LHCN-M2 (cell line): ENCODE measurements around the genes VGLL1, SPANXA1 and FMR1.

- RAMPAGE, long total RNA = no peak
Measured at GRCh38 chrX:136531886-136532301, at the start of gene VGLL1. TSS of gene VGLL1 (plus strand) at chrX:136532215.

DNA sequence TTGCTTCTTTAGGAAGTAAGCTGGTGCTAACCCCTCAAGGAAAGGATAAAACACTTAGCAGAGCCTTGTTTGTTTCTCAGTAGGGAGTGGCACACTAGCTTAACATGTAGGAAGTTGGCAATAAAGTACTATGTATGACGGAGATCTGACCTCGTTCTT, 54.2 kb downstream of the VGLL1 start:
- RAMPAGE, long total RNA = no peak

DNA sequence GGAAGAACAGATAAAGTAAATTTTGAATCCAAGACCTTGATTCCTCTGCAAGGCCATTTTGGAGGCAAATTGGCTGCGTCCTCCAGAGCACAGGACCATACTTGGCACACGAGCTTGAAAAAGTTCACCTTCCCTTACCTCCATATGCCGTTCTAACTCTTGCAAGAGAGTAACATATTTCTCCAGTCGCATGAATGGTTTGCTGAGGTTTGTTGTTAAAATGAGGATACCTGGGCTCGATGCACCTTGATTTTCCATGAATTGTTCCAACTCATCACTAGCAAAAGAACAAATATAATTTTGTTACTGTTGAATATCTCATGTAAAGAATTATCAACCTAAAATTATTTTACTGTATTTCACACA, 42.5 kb downstream of the CD40LG start:
- RAMPAGE, long total RNA = no peak

DNA sequence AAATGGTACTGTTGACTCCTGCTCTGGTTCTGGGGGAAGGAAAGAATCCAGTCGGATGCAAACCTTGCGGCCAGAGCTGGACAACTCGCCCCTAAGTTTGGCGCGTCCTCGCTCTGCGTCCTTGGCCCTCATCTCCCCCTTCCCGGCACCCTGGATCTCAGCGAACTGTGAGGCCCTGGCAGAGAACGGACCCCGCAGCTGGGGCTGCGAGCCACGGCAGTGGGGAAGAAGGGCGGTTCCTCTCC, 14.0 kb downstream of the ARHGEF6 start:
- RAMPAGE, long total RNA = no peak

DNA sequence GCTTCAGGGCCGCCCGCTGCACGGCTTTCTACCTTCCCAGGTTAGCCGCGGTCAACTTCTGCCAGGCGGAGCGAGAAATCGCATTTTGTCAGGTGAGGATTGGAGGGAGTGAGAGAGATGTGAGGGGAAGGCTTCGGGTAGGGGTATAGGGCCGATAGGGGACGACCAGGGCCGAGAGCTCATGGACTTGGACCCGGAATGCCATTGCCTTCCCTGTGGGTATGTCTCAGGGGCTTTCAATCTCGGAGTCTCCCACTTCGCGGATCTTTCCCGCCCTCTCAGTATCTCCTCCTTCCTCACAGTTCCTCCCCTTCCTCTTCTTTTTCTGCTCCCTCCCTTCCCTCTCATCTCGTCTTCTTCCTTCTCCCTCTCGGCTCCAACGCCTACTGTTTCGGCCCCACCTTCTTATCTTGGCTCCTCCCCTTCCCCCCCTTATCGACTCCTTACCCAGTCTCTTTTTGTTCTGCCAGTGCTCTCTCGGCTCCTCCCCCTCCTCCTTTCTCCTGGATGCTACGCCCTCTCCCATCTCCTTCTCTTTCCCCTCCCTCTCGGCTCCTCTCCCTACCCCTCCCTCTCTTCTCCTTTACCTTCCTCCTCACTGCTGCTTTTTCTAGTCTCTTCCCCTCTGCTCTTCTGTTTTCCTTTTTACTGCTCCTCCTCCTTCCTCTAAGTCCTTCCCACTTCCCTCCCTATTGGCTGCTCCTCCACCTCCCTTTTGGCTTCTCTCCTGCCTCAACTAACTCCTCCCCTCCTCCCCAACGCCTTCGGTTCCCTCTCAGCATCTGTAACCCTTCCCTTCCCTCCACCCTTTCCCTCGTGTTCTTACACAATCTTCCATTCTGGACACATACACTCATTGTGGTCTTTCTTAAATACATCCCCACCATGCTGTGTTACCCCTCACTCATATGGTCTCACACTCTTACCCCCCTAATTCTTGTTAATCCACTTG, 29.4 kb upstream of the RBMX start:
- RAMPAGE, long total RNA = no peak

- RAMPAGE, long total RNA = no peak
Measured at GRCh38 chrX:137428109-137429010, 137.6 kb upstream of the ZIC3 start.

GRCh38 chrX:139213169-139213819, 317.2 kb upstream of the F9 start:
- RAMPAGE, long total RNA = no peak

GRCh38 chrX:139341893-139342269, 188.7 kb upstream of the F9 start:
- RAMPAGE, long total RNA = no peak

DNA sequence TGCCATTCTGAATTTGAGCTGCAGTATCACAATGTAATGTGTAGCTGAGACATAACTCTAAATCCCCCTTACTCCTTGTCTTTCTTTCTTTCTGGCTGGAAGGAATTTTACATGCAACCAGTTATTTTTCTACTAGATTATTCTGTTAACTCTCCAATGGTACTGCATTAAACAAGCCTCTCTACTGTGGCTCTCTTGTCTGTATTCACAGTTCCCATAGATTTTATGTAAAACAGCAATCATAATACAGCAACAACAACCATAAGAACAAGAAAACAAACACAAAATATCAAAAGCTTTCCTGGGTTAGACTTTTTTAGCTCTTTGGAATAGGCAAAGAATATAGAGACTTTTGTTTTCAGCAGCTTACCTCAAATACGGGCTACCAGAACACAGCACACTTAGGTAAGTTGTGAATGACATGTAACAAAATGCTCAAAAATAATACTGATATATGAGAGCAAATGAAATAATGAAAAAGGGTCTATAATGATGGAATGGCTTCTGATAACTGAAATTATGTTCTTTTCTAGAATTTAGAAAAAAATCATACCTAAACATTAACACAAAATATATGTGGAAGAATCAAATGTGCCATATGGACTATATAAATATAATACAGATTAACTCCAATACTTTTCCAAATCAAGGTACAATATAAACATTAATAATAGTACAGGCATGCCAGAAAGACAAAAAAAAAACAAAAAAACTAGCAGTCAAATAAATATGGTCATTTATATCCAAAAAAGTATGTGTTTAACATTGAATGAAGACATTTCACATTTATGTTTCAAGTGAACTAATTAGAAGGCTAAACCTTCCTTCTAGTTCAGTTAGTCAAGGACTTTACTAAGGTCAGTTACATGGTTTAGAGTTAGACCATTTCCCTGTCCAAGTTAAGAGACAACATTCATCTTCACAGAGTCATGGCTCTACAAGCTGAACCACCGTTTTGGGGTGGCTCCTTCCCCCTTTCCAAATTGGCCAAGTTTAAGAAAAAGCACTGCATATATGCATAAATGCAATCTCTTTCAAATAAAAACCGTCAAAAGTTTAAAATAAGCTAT, 19.3 kb upstream of the MCF2 start:
- RAMPAGE, long total RNA = no peak

GRCh38 chrX:139931875-139932932, 649 bp downstream of the ATP11C start:
- RAMPAGE, long total RNA = no peak

DNA sequence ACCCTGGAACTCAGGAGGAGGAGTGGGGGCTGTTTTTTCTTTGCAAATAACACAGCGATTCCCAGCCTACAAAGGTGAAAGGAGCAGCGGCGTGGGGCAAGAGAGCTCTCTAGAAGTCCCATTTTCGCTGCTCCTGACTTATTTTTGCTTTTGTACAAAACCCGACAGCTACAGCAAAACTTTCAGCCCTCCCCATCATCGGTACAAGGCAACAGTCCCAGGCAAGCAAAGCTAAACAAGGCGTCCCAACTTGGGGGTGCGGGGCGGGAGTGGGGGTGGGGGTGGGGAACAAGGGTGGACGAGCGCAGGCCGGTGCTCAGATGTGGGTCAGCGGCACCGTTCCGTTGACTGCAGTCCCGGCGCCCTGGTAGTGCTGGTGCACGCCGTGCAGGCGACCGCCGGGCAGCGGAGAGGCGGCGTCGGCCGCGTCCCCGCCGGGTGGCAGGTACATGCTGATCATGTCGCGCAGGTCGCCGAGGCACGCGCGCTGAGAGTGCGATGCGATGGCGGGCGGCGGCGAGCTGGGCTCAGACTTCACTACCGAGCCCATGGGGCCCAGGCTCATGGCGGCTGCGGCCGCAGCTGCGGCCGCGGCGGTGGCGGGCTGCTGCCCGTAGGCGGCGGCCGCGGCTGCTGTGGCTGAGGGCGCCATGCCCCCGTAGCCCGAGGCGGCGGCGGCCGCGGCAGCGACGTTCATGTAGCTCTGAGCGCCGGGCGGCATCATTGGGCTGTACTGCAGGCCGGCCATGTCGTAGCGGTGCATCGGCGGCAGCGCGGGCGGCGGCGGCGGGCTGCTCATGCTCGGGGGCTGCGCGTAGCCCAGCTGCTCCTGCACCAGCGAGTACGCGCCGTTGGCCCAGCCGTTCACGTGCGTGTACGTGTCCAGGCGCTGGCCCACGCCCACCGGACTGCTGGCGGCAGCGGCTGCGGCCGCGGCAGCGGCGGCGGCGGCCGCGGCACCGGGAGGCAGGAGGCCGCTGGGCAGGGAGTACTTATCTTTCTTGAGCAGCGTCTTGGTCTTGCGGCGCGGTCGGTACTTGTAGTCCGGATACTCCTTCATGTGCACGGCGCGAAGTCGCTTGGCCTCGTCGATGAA, 1.1 kb downstream of the SOX3 start:
- RAMPAGE, long total RNA = no peak

DNA sequence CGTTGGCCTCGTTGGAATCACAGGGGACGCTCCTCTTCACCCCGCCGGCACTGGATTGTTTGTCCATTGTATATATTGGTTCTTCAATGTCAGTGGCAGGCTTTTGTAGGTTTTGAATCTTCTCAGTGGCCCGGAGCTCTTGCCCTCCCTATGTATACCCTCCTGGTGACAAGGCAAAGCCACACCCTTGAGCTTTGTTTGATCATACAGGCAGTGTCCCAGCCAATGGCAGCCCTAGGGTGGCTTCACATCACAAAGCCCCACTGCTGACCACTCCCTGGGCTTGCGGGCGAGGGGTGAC, at the start of gene SPANXA1:
SPANXA1 (minus strand) TSS at position 127 of the 301 bp plus-strand sequence.
- RAMPAGE, long total RNA = no peak

- RAMPAGE, long total RNA = no peak
Measured at GRCh38 chrX:146740364-146740629, 69.3 kb upstream of the CXorf51B start.

DNA sequence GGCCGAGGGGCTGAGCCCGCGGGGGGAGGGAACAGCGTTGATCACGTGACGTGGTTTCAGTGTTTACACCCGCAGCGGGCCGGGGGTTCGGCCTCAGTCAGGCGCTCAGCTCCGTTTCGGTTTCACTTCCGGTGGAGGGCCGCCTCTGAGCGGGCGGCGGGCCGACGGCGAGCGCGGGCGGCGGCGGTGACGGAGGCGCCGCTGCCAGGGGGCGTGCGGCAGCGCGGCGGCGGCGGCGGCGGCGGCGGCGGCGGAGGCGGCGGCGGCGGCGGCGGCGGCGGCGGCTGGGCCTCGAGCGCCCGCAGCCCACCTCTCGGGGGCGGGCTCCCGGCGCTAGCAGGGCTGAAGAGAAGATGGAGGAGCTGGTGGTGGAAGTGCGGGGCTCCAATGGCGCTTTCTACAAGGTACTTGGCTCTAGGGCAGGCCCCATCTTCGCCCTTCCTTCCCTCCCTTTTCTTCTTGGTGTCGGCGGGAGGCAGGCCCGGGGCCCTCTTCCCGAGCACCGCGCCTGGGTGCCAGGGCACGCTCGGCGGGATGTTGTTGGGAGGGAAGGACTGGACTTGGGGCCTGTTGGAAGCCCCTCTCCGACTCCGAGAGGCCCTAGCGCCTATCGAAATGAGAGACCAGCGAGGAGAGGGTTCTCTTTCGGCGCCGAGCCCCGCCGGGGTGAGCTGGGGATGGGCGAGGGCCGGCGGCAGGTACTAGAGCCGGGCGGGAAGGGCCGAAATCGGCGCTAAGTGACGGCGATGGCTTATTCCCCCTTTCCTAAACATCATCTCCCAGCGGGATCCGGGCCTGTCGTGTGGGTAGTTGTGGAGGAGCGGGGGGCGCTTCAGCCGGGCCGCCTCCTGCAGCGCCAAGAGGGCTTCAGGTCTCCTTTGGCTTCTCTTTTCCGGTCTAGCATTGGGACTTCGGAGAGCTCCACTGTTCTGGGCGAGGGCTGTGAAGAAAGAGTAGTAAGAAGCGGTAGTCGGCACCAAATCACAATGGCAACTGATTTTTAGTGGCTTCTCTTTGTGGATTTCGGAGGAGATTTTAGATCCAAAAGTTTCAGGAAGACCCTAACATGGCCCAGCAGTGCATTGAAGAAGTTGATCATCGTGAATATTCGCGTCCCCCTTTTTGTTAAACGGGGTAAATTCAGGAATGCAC, at the start of gene FMR1:
FMR1 (plus strand) TSS at position 93 of the 1,152 bp plus-strand sequence.
- RAMPAGE, long total RNA = no peak

DNA sequence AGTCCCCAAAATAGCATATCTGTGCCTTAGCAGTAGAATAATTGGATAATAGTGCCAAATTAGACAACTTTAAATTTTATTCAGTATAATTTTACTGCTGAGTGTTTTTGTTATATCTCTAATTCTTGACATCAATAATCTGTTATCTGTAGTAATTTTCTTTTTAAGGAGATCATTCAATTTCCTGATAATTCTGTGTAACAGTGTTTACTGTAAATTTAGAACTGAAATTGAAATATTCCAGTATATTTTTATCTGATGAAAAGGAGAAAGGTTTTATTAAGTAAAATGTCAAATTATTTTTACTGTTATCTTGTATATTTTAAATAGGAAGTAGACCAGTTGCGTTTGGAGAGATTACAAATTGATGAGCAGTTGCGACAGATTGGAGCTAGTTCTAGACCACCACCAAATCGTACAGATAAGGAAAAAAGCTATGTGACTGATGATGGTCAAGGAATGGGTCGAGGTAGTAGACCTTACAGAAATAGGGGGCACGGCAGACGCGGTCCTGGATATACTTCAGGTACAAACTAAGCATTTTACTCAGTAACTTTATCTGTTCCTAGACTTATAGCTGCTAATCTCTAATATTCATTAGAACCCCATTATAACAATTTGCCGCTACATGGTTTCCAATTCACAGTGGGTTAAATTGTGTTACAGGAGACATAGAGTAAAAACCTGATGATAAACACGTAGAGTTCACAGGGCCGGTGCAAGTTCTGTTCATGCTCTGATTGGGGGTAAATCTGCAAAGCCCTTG, 31.3 kb downstream of the FMR1 start:
- RAMPAGE, long total RNA = no peak

DNA sequence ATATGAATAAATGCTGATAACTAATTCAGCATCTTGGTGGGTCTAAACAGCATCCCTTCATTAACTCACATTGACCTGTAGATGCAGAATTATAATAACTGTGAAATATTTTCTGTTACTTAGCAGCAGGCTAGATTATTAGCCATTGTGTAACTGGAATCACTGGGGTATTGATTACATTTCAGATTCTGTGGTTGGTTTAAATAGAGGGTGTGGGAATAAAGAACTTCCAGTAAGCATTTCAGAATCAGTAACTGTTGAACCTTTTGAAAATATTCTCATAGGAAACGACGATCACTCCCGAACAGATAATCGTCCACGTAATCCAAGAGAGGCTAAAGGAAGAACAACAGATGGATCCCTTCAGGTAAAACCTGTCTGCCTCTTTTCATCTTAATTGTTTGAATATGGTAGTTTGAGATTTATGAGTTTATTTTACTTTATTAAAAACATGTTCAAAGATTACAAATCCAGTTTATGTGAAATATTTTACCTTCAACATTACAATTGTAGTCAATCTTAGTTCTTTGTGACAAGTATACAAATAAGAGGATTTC, 33.6 kb downstream of the FMR1 start:
- RAMPAGE, long total RNA = no peak

DNA sequence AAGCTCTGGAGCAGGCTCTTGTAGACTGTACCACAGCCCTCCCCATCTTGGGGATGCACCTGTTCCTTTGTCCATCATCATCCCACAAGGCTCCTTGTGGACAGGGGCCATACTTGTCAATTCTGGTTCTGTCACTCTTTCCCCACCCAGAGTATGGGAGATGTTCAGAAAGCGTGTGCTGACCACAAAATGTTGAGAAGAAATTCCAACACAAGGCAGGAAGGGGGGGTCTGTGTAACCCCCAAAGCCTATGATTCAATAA, 18.6 kb downstream of the IDS start:
- RAMPAGE, long total RNA = no peak

DNA sequence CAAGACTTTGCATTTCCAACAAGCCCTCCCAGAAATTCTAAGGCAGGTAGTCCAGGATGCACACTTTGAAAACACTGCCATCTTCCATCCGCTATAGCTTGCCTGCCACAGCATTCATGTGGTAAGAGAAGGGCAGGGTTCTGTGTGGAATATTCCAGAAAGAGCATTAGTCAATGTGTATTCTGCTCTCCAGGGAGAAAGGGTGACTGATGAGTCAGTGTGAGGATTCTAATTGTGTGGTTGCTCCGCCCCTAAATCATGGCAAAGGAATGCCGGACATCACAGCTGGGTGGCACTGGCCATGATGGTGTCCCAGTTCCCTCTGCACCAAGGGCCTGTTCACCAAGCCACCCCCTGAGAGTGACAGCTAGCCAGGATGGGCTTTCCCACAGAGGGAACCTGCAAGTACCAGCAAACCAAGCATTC, 9.5 kb downstream of the IDS start:
- RAMPAGE, long total RNA = no peak

DNA sequence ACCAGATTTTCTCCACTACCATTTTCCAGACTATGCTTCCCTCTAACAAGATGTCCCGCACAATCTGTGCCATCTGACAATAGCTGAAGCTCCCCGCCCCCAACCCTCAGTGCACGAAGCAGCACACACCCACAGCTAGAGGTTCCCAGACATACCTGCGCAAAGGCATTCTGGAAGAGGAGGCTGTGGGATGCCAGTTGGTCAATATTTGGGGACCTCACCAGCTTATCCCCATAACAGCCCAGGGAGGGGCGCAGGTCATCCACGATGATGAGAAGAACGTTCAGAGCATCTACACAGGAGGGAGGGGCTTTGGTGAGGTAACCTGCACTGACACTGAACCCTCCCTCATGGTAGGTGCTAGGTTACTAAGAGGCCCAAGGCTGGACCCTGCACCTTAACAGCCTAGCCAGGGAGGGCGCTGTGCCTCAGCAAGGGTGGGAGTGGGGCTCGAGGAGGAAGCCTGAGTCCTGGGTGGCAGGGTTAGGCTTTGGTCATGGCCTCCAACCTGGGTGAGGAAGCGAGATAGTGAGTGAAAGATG, 1.0 kb downstream of the IDS start:
- RAMPAGE, long total RNA = no peak

GRCh38 chrX:149525383-149525905, 15.4 kb upstream of the EOLA1 start:
- RAMPAGE, long total RNA = no peak